Vermiform appendix (tissue), 1 donor: ENCODE measurements around the genes SLC25A45, KCNK7 and MAP3K11.

DNA sequence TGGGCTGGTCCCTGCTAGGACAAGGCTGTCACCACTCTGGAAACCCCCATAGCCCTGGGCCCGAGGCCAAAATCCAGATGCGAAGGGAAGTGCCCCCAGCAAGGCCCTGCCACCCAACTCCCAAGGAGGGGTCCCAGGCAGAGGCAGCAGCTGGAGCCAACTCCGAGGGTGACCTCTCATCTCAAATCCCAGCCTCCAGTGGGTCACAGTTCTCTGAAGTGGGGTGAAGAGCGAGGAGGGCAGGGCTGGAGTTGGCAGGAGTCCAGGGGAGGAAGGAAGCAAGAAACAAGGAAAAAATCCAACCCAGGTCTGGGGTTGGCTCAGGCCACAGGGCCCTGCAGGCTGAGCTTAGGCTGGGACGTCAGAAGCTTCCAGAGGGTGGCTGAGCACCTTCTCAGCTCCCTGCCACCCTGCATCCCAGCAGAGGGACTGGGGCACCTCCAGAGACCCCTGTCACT lies 6.2 kb upstream of the CDC42EP2 start:
- PRO-cap: no peak

DNA sequence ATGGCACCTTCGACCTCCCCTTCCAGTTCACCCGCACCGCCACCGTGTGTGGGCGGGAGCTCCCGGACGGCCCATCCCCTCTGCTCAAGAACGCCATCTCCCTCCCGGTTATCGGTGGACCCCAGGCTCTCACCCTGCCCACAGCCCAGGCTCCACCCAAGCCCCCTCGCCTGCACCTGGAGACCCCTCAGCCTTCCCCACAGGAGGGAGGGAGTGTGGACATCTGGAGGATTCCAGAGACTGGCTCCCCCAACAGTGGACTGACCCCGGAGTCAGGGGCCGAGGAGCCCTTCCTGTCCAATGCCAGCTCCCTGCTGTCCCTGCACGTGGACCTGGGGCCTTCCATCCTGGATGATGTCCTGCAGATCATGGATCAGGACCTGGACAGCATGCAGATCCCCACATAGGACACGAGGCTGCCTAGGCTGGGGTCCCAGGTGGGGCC lies 6.5 kb downstream of the CDC42EP2 start:
- PRO-cap: no peak

- PRO-cap: bidirectional peak, plus-strand start at chr11:65334253, minus-strand start at chr11:65334223
Observed at GRCh38 chr11:65333973-65334572, 421 bp downstream of the DPF2 start.

DNA sequence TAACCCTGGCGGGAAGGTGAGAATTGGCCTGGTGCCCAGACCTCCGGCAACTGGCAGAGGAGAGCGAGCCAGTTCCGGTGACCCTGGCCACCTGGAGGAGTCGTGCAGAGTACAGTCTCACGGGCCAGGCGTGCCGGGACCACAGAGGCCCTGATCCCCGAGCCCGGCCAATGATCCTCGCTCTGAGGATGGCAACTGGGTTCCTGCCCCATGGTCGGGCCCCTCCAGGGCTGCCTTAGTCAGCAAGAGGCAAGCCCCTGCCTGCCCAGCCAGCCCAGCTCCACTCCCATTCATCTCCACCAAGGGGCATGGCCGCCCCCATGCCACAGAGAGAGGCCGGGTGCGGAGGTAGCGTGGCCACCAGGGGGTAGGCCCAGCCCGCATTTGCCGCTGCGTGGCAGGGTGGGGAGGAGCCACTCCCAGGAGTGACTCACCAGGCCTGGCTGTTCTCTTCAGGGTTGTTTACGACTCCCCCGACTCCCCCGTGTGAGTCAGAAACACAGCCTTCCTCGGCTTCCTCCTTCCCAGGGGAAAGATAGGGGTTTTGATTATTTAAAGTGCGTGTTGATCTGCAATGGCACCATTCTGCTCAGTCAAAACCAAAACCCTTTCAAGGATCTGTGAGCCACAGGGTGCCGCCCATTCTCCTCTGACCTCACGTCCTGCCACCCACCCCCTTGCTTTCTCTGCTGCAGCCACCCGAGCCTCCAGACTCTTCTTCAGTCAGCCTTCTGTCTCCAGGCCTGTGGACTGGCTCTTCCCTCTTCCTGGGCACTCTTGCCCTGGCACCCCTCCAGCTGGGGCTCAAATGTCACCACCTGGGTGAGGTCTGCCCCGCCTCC lies at the start of gene SLC25A45:
Gene SLC25A45, minus strand, starts transcription at position 595 of the 842 bp plus-strand sequence.
- PRO-cap: bidirectional peak, plus-strand start at position 680 of the sequence, minus-strand start at position 587 of the sequence; bidirectional peak, plus-strand start outside the sequence, minus-strand start at position 784 of the sequence

GRCh38 chr11:65420786-65420932 lies 34.2 kb downstream of the FRMD8 start:
- PRO-cap: no peak

DNA sequence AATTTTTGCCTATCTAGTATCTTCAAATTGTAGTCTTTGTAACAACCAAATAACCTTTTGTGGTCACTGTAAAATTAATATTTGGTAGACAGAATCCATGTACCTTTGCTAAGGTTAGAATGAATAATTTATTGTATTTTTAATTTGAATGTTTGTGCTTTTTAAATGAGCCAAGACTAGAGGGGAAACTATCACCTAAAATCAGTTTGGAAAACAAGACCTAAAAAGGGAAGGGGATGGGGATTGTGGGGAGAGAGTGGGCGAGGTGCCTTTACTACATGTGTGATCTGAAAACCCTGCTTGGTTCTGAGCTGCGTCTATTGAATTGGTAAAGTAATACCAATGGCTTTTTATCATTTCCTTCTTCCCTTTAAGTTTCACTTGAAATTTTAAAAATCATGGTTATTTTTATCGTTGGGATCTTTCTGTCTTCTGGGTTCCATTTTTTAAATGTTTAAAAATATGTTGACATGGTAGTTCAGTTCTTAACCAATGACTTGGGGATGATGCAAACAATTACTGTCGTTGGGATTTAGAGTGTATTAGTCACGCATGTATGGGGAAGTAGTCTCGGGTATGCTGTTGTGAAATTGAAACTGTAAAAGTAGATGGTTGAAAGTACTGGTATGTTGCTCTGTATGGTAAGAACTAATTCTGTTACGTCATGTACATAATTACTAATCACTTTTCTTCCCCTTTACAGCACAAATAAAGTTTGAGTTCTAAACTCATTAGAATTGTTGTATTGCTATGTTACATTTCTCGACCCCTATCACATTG lies 39.5 kb downstream of the FRMD8 start:
- PRO-cap: bidirectional peak, plus-strand start at position 288 of the sequence, minus-strand start at position 322 of the sequence; bidirectional peak, plus-strand start at position 601 of the sequence, minus-strand start at position 434 of the sequence

- PRO-cap: no peak
Observed at GRCh38 chr11:65432924-65433947, 46.8 kb downstream of the FRMD8 start.

- PRO-cap: unidirectional peak, plus-strand start at chr11:65454757; unidirectional peak, plus-strand start at chr11:65454935; bidirectional peak, plus-strand start at chr11:65455288, minus-strand start at chr11:65455122
Observed at GRCh38 chr11:65454596-65455797, 68.6 kb downstream of the FRMD8 start.

- PRO-cap: no peak
Observed at GRCh38 chr11:65594838-65595474, 644 bp downstream of the KCNK7 start.

DNA sequence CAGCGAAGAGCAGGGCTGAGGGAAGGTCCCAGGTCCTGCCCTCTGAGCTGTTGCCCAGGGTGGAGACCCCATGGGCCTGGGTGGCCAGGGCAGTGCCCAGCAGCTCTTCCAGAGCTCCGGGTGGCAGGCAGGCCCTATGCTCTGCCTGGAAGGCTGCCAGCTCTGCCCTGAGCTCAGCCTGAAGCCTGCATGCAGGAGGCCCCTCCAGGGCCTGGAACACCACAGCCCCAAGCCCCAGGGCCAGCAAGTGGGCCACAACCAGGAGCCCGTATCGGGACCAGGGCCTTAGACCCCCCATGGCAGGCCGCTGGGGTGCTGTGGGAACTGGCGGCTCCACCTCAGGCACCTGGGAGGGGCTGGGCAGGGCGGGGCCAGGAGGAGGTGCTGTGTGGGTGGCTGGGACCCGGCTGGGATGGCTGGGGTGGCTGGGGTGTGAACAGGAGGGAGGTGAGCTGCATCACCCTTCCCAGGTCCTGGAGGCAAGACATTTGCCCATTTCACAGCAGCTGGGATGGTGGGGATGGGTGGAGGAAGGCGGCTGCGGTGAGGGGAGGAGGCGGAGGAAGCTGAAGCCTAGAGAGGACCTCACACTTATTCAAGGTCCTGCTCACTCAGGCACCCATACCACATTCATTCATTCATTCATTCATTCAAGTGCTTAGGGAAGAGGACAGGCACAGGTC lies at the start of gene KCNK7:
Gene KCNK7, minus strand, starts transcription at position 326 of the 683 bp plus-strand sequence.
- PRO-cap: no peak

GRCh38 chr11:65613630-65614546 lies at the start of gene MAP3K11:
MAP3K11 (minus strand) TSS chr11:65614221.
- PRO-cap: bidirectional peak, plus-strand start at chr11:65614406, minus-strand start at chr11:65614203

GRCh38 chr11:65620474-65621116 lies 5.0 kb downstream of the PCNX3 start:
- PRO-cap: no peak

DNA sequence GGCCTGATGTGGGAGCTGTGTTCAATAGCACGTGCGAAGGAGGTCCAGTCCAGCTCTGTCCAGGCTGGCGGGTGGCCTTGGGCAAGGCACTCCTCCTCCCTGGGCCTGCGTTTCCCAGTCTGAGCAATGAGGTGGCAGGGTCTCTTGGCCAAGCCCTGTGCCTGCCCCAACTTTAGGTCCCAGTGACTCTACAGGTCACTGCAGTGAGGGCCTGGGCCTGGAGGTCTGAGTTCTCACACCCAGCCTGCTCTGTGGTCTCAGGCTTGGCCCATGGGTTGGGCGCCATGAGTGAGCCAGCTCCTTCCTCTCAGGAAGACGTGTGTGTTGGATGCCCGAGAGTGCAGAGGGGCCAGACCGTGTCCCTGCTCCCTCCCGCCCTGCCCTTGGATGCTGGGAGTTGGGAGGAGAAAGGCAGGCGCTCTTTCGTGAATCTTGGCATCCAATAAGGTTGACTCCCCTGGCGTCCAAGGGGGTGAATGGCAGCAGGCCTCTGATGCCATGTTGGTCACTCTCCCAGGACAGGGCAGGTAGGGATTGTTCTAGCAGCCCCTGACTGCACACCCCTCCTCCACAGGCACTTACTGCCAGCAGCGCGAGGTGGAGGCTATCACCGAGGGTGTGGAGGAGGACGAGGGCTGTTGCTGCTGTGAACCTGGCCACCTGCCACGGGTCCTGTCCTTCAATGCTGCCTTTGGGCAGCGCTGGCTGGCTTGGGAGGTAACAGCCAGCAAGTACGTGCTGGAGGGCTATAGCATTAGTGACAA lies 7.9 kb upstream of the SIPA1 start:
- PRO-cap: no peak

DNA sequence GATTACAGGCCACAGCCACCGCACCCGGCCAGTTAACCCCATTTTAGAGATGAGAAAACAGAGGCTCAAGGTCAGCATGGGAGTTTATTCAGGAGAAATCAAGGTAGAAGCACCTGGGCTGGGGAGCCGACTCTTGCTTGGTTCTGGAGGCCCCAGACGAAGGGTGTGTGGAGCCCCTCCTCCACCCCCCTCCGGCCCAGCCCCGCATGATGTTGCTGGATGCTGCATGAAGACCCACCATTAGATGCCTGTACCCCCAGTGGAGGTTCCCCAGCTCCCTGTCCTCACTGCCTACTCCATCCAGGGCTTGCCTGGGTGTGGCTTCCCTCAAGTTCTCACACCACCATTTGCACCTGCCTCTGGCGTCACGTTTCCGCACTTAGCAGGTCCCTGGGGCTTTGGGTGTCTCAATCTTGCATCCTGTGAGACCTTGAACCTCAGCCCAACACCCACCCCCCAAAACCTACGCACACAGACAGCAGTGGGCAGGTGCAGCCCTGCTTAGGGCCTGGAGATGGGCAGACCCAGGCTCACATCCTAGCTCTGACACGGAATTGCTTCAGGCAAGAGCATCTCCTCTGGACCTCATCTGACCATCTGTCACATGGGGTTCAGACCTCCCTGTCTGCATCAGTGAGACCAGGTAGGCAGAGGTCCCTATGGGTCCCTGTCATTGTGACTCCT lies 1.6 kb downstream of the SIPA1 start:
- PRO-cap: bidirectional peak, plus-strand start at position 494 of the sequence, minus-strand start at position 319 of the sequence

DNA sequence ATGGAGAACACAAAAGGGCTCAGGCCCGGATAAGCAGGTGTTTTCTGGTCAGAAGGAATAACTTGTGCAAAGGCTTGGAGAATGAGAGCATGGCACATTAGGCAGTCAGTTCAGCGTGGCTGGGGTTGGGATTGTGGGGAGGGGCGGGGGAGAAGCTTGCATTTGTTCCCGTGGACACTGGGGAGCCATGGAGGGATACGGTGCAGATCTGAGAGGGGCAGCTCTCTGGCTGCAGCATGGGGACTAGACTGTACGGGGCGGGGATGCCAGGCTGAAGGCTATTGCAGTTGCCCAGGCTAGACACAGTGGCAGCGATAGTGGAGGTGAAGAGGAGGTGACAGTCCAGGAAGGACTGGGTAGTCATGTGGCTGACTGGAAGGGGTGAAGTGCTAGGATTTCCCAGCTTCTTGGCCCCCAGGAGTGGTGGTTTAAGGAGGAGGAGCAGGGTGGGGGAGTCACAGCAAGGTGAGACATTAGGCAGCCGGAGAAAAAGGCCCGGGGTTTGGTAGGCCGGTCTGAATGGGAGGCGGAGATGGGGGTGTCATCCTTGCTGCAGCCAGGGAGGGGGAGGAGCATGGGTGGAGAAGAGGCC lies 5.9 kb downstream of the SIPA1 start:
- PRO-cap: no peak

DNA sequence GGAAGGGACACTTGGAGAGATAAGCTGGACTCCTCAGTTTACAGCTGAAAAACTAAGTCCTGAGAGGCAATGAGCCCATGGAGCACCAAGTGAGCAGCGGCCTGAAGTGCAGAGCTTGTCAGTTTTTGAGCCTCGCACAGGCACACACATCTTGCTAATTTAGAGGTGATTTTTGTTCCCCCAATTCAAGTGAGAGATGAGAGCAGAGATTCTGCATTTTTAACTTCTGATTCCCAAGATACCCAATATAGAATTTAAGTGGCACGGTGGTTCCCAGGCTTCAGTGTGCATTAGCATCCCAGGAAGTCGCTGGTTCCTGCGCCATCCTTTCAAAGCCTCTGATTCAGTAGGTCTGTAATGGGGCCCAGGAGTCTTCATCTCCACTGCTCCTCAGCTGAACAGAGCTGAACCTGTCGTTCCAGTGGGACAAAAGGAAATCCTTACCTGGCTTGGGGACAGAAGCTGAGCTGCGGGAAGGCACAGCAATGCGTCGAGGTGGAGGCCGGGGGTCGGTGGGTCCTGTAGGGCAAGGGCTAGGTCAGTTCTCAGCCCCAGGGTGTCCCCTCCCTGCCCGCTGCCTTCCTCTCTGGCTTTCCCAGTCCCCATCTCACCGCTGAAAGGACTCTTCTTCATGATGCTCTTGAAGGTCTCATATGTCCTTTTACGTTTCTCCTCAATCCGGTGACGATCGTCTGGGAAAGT lies 7.3 kb downstream of the RELA start:
- PRO-cap: no peak

GRCh38 chr11:65662175-65662672 lies 492 bp downstream of the RELA start:
- PRO-cap: no peak

DNA sequence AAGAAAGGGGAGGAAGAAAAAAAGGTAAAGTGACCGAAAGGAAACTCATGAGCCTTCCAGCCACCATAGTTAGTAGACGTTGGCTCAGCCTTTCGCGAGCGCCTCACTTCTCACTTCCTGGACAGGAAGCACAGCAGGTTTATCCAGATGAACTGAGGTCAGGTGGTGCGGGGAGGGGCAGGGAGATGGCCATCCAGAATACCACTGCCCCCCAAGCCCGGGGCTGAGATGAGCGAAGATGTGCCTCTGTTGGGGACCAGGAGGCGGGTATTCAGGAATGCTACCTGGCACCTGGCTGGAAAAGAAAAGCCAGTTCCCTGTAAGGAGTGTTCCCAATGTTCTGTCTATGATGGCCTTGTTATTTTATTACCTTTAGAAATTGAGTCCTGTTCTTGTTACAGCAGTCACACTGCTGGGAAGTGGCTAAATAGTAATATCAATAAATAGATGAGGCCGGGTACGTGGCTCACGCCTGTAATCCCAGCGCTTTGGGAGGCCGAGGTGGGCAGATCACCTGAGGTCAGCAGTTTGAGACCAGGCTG lies 19.5 kb upstream of the KAT5 start:
- PRO-cap: unidirectional peak, minus-strand start at position 112 of the sequence

- PRO-cap: no peak
Observed at GRCh38 chr11:65713179-65713838, 1.3 kb downstream of the KAT5 start.

DNA sequence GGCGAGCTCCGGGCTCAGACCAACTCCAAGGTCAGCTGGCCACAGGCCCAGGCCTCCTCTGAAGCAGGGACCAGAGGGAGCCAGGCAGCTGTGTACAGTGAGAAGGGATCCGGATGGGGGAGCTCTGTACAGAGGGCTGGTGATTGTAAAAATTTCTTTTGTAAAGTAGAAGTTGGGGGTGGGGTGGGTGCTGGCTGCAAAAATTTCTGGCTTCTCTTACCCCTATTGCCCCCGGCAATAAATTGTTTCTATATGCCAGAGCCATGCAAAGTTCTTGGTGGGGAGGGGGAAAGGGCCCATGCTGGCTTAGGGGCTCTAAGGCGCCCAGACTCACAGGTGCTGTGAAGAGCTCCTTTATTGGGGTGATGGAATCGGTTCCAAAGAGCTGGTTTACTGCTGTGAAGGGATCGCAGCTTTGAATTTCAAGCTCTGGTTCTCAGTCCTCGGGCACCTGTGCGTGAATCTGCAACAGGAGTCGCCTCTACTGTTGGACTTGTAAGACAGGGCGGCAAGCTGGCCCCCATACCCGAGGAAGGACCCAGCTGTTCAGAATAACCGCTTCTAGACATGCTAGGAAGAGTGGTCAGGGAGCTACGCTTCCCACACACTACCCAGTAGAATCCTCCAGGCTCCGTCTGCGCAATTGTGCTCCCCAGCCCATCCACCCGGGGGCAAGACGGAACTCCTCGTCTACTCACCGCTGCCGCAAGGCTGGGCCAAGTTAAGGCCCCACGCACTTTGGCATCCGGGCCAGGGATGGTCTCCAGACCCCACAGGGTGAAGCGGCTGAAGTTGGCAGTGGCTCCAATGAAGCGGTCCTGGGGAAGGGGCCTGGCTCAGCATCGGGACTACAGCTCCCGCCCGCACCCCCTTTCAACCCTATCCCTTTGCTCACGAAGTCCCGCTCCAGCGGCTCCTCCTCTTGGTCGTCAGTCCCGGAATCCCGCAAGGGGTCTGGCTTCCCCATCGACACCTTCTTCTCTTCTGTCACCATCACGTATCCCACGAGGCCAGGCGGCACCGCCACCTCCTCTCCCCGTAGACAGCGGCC lies 926 bp downstream of the RNASEH2C start:
- PRO-cap: no peak